ENCODE measurements around a stretch of chr19.

DNA sequence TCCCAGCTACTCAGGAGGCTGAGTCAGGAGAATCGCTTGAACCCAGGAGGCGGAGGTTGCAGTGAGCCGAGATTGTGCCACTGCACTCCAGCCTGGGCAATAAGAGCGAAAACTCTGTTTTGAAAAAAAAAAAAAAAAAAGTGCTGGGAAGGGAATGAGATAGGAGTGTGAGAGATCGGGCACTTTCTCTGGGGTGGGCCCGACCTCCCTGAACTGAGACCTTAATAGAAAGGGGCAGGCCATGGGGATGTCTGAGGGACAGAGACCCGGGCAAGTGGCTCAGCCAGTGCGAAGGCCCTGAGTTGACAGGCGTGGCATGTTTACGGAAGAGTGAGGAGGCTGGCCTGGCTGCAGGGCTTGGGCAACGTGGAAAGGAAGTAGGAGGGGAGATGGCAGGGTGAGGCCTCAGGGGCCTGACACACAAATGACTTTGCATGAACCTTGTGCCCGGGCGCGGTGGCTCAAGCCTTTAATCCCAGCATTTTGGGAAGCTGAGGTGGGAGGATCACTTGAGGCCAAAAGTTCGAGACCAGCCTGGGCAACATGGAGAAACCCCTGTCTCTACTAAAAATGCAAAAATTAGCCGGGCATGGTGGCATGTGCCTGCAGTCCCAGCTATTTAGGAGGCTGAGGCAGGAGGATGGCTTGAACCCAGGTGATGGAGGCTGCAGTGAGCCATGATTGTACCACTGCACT lies 13.8 kb downstream of the FCHO1 start:
- PRO-cap, 2 experiments, result no peak in any of the 2 experiments

DNA sequence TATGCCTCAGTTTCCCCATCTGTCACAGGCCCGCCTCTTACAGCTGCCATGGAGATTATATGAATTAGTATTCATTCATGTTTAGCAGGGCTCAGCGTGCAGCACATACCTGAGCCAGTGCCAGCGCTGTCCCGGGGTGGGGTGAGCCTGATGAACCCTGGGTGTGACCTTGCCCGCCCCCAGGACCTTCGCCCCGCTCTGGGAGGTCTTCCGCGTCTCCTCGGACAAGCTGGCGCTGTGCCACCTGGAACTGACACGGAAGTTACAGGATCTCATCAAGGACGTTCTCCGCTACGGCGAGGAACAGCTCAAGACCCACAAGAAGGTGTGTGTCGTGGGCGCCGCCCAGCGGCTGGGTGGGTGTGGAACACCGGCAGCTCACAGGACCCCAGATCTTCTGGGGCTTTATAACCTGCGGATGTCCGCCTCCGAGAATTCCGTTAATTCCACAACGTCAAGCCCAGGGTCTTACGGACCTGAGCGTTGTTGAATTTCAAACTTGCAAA lies 15.3 kb downstream of the FCHO1 start:
- PRO-cap, 2 experiments, result no peak in any of the 2 experiments

- PRO-cap, 2 experiments, result no peak in any of the 2 experiments
Measured at GRCh38 chr19:17777934-17779013, 16.7 kb upstream of the B3GNT3 start.

DNA sequence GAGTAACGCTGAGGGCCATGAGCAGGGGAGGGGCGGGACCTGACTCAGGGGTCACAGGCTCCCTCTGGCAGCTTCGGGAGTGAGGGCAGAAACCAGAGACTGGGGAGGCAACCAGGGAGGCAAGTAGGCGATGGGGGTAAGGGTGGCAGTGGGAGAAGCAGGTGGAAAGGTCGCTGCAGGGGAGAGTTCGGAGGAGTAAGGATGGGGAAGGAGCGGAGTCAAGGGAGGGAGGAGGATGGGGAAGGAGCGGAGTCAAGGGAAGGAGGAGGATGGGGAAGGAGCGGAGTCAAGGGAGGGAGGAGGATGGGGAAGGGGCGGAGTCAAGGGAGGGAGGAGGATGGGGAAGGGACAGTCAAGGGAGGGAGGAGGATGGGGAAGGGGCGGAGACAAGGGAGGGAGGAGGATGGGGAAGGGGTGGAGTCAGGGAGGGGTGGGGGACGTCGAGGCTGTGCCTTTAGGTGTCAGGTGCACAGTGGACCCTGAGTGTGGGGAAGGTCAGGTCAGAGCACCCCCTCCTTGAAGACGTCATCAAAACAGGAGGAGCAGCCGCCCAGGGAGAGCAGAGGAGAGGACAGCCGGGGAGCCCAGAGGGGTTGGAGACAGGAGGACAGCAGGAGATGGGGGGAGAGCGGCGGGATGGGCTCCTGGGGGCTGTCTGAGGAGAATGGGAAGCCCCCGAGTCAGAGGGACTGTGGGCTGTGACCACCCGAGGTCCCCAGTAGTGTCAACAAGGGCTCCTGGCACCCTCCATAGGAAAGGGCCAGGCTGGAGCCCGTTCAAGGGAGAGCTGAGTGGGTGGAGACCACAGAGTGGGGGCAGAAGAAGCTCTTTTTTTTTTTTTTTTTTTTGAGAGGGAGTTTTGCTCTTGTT lies 15.4 kb upstream of the B3GNT3 start:
- PRO-cap, 2 experiments, result no peak in any of the 2 experiments

DNA sequence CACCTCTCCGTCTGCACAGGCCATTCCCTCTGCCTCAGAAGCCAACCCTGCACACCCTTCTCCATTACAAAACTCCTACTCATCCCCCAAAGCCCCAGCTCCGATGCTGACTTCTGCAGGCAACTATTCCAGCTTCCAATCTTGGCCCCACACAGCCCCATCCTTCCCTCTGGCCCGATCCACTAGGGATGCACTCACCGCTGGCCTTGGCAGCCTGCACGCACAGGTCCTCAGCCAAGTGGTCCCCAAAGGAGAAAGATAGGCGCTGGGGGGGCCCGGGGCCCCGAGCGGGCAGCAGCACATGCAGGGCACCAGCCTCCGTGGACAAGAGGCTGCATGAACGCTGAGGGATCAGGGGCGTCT lies 3.8 kb downstream of the JAK3 start:
- PRO-cap, 2 experiments, result no peak in any of the 2 experiments

- PRO-cap, 2 experiments, result no peak in any of the 2 experiments
Measured at GRCh38 chr19:17860409-17861345, 967 bp downstream of the RPL18A start.

- PRO-cap, 2 experiments, result no peak in any of the 2 experiments
Measured at GRCh38 chr19:18153406-18153656, 368 bp downstream of the PIK3R2 start.

GRCh38 chr19:18176568-18177377 lies 3.2 kb downstream of the IFI30 start:
- PRO-cap, 2 experiments, result no peak in any of the 2 experiments

DNA sequence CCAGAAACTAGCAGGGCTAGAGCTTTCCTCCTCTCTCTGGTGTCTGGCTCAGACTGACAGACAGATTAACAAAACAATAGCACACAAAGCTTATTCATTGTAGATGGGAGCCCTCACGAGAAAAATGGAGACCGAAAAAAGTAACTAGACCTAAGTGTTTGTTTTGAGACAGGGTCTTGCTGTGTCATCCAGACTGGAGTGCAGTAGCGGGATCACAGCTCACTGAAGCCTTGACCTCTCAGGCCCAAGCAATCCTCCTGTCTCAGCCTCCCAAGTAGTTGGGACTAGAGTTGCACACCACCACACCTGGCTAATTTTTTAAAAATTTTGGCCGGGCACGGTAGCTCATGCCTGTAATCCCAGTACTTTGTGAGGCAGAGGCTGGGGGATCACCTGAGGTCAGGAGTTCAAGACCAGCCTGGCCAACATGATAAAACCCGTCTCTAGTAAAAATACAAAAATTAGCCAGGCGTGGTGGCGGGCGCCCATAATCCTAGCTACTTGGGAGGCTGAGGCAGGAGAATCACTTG lies 7.2 kb upstream of the MPV17L2 start:
- PRO-cap, 2 experiments, result no peak in any of the 2 experiments

DNA sequence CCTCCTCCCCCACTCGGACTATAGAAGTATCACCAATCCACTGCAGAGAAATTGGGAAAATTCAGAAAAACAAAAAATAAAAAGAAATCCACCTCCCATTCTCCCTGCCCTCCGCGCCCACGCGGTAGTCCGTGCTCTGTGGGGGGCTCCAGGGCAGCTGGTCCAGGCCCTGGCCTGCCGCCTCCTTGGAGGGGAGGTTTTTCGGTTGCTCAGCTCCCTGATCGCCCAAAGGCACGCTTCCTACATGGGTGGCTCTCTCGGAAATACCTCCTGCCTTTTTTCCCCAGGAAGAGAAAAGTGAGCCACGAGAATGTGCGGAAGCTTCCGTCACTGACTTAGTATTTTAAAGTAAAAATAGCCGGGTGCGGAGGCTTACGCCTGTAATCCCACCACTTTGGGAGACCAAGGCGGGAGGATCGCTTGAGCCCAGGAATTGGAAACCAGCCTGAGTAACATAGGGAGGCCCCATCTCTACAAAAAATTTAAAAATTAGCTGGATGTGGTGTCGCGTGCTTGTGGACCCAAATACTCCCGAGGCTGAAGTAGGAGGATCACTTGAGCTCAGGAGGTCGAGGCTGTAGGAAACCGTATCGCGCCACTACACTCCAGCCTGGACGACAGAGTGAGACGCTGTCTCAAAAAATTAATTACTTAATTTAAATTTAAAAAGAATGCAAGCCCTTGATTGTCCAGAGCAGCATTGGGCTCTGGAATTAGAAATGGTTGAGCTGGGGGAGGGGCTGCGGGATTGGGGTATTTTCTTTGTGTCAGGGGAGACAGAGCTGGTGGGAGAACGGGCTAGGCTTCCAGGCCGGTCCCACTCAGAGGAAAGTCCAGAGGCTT lies 1.9 kb upstream of the RAB3A start:
- PRO-cap, 2 experiments, result no peak in any of the 2 experiments

GRCh38 chr19:18269207-18269943 lies 4.9 kb downstream of the IQCN start:
- PRO-cap, 2 experiments, result no peak in any of the 2 experiments

- PRO-cap, 2 experiments, result no peak in any of the 2 experiments
Measured at GRCh38 chr19:18286975-18287851, 5.8 kb upstream of the JUND start.

GRCh38 chr19:18291592-18292201 lies 10.3 kb upstream of the JUND start:
- PRO-cap, 2 experiments, result peak in 2 of 2 experiments; most common plus-strand start chr19:18292071 (in 2); most common minus-strand start chr19:18291696 (in 1)

GRCh38 chr19:18373554-18374210 lies 12.3 kb upstream of the GDF15 start:
- PRO-cap, 2 experiments, result no peak in any of the 2 experiments

DNA sequence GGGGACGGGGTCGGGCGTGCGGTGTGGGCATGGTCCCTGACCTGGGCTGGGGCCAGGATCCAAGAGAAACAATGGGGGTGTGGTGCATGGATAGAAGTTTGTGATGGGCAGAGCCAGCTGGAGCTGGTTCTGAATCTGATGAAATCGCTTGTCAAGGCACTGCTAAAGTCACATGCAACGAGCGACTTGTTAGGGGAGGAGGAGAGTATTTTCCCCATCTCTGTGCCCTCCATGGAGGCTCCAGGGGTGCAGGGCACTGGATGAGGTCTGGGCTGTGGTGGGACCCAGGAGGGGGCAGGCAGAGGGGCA lies 746 bp downstream of the GDF15 start:
- PRO-cap, 2 experiments, result no peak in any of the 2 experiments

DNA sequence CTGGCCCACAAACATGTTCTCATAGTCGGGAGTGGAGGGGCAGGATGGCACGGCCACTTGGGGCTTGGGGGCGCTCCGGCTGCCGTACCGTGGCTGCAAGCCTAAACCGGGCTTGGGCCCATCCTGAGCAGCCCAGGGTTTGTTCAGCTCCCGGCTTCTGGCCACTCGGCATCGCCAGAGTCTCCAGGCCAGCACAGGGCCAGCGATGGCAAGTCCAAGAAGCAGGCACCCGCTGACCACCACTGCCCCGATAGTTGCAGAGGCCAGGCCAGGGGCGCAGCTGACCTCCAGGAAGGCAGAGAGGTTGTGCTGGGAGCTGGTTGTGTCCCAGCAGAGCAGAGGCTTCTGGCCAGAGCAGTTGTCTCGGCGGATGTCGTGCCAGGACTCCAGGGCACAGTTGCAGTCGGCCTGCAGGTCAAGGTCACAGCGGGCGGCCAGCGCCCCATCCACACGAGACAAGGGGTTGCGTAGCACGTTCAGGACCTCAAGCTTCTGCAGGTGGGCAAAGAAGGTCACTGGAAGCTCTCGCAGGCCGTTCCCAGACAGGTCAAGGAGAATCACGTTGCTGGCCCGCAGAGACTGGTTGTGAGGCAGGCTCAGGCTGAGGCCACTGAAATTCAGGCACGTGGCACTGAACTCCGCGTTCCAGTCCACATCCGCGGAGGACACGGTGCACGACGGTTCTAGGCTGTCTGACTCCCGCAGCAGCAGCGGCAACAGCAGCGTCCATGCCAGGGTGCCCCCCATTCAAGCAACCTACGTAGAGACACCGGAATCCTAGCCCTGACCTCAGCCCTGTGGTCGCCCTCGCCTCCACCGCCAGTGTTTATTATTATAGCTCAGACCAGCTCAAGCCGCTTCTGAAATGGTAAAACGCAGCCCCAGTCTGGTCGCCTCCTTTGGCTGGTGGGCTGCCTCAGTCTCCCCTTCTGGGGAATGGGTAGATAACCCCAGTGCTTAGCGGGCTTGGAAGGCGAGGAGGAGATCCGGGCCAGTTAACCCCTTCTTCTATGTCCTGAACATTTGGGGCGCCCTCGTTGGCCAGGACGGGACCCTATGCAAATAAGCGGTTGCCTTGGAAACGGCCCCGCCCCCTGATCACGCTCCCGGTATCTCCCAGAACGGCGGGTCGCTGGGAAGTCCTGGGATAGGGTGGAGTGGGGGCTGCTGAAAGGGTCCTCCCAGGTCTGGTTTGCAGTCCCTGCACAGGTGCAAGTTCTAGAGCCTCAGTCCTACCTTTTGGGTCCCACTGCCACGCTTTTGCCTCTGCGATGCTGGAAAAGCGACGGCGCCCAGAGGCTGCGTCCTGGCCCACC lies 747 bp downstream of the LRRC25 start:
- PRO-cap, 2 experiments, result peak in 1 of 2 experiments; most common plus-strand start position 655 of the sequence (in 1)

GRCh38 chr19:18416811-18417271 lies 2.4 kb upstream of the SSBP4 start:
- PRO-cap, 2 experiments, result peak in 1 of 2 experiments; most common plus-strand start chr19:18417030 (in 1); most common minus-strand start chr19:18416941 (in 1)

DNA sequence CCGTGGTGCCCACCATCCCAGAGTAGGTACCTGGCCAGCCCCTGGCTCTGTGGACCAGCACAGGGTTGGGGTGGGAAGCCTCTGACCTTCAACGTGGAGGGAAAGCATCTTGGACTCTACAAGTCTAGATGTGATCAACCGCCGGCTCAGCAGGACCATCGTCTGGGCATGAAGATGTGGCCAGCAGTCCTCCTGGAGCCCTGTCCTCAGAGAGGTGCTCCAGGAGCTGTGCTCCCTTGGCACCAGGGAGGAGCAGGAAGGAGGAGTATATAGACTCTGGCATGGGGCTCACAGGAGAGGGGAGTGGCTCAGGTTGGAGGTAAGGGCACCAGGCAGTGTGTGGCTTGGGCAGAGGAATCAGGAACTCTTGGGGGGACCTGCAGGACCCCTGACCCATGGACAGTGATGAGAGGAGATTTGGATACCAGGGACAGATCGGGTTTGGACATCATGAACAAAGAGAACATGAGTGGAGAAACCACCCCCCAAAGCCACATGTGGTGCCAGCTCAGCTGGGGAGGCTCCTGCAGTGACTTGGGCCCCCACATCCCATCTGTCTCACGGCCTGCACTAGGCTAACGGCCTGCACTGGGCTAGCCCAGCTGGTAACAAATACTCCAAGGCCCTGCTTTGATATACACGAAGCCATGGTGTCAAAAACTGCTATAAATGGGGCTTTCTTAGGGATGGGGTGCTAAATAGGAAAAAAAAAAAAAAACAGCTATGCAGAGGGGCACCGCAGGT lies 18.5 kb upstream of the ISYNA1 start:
- PRO-cap, 2 experiments, result no peak in any of the 2 experiments

- PRO-cap, 2 experiments, result no peak in any of the 2 experiments
Measured at GRCh38 chr19:18457980-18458355, 20.0 kb upstream of the ISYNA1 start.

GRCh38 chr19:18476580-18477253 lies 38.8 kb upstream of the ISYNA1 start:
- PRO-cap, 2 experiments, result no peak in any of the 2 experiments